ENCODE measurements around a stretch of chr4.

DNA sequence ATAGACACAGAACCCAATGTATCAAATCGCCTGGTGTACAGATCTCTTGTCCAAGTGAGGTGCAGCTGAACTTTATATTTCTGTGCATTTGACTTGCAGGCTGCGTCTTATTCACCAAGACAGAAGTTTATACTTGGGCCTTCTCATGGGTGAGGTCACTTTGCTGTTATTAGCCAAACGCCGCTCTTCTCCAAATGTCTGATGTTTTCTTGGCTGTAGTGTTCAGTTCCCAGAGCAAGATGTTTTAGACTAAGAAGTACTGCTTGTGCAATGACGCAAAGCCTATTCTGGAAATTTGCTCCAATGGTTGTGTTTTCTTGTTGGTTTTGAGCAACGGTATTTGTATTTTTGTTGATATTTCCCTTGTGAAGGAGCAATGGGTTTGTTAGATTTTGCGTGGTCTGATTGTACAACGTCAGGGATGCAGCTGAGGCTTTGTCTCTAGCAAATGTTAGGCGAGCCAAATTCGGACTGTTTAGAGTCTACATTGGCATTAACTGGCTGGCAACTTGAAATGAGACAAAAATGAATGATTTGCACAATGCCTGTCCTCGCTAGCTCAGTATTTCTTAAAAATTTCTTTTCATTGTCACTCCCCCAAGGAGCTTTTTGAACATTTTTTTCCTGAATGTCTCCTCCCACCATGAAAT lies 11.4 kb upstream of the SPARCL1 start:
- RRBS: no CpG with 5 or more reads among the region's 11 CpGs

GRCh38 chr4:87677551-87678141 lies 27.6 kb downstream of the DMP1 start:
- RRBS: no CpG with 5 or more reads among the region's 8 CpGs

DNA sequence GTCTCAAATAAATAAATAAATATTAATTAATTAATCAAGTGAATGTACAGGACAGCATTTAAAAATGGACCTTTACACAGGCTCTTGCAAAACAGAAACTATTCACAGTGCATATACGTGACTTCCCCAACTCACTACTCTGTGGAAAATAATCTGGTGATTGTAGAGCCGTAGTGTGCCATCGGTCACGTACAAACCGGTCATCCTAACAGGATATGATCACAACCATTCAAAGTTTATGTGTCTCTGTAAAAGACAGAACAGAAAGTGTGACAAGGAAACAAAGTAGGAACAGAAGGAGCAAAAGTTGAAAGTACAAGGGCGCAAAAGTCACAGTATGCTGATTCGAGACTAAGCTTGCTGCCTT lies 18.5 kb downstream of the MEPE start:
- RRBS: no CpG with 5 or more reads among the region's 7 CpGs

DNA sequence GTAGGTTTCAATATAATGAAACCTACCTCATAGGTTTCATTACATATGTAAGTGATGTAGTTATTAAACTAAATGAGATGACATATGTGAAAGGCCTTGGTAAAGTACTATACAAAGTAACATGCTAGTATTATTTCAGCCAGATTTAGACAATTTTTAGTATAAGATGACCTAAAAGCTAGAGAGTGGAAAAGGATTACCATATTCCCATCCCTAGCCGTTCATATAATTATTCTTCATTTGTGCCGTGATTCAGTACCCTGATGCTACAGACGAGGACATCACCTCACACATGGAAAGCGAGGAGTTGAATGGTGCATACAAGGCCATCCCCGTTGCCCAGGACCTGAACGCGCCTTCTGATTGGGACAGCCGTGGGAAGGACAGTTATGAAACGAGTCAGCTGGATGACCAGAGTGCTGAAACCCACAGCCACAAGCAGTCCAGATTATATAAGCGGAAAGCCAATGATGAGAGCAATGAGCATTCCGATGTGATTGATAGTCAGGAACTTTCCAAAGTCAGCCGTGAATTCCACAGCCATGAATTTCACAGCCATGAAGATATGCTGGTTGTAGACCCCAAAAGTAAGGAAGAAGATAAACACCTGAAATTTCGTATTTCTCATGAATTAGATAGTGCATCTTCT lies 6.8 kb downstream of the SPP1 start:
- RRBS: no CpG with 5 or more reads among the region's 13 CpGs

- RRBS: no CpG with 5 or more reads among the region's 18 CpGs
Observed at GRCh38 chr4:88230753-88231969, 53.2 kb downstream of the PPM1K start.

DNA sequence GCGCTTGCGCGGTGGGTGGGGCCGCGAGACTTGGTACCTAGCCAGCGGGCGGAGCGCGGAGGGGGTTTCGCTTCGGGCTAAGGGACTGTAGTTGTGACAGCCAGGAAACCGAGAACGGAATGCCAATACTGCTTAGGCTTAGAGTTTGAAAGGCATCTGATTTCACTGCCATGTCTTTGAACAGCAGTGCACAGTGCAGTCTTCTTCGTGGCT lies 388 bp upstream of the PPM1K start:
- RRBS: no CpG with 5 or more reads among the region's 14 CpGs

GRCh38 chr4:88382538-88383195 lies 4.0 kb downstream of the HERC6 start:
- RRBS: no CpG with 5 or more reads among the region's 2 CpGs

DNA sequence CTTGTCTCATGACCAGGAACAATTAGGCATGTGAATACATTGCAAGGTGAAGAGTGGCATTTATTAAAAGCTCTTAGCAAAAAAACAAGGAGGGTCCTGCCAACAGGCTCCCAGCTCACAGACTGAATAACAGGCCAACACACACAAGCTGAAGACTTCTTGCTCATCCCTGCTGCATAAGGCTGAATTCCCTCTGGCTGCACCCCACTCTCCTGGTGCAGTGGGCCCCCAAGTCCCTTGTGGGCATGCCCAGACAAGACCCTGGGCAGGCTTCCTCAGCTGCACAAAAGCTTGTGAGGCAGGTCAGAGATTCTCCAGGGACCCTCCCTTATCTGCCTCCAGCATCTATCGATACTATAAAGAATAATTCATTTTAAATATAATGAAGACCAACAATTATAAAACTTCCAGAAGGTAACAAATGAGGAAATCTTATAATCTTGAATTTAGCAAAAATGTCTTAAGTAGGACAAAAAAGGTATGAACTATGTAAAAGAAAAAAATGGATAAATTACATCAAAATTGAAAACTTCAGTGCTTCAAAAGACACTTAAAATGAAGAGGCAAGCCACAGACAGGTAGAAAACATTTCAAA lies 1.6 kb upstream of the HERC5 start:
- RRBS: no CpG with 5 or more reads among the region's 1 CpG

DNA sequence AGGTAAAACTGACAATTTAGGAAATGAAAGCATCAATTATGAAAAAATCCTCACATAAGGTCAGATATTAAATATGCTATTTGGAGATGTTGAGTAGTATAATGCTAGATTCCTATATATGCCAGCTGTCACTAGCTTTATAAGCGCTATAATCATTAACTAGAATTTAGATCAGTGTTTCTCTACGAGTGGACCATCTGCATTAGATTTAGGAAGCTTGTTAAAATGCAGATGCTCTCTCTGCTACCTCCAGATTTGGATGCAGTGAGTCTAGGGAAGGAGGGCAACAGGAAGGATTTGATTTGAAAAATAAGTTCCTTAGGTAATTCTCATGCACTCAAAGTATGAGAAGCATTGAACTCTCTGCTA lies 122.8 kb upstream of the NAP1L5 start:
- RRBS: no CpG with 5 or more reads among the region's 2 CpGs

GRCh38 chr4:88826717-88827309 lies 129.2 kb upstream of the NAP1L5 start:
- RRBS: no CpG with 5 or more reads among the region's 5 CpGs

DNA sequence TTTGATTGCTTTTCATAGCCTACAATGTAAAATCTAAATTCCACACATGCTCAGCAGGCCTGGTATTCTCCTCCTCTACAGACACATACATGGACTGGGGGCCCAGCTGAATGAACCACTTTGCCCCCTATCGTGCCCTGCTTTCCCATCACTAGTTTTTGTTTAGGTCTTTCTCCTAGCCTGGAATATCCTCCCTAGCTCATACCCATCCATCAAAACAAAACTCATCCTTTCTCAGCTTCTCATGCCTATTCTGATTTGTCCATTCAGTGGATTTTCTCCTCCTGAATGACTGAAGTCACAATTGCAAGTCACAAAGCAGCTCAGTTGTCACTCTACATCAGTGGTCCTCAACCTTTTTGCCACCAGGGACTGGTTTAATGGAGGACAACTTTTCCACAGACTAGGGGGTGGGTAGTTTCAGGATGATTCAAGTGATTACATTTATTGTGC lies 137.5 kb upstream of the NAP1L5 start:
- RRBS: no CpG with 5 or more reads among the region's 1 CpG

GRCh38 chr4:88870038-88870450 lies 172.4 kb upstream of the NAP1L5 start:
- RRBS: no CpG with 5 or more reads among the region's 7 CpGs

DNA sequence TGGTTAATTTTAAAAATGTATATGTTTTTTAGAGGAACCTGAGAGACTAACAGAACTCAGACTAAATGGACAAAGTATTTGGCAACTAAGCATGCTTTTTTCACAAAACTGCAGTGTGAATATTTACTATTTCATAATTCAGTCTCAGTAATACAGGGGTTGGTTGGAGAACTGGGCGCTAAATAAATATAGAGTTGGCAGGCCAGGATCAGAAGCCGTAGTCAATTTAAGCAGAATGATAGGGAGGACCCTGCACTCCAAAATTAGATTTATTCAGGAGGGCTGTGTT lies 5.8 kb downstream of the TIGD2 start:
- RRBS: no CpG with 5 or more reads among the region's 2 CpGs

- RRBS: no CpG with 5 or more reads among the region's 2 CpGs
Observed at GRCh38 chr4:89134903-89135260, 23.5 kb downstream of the TIGD2 start.

DNA sequence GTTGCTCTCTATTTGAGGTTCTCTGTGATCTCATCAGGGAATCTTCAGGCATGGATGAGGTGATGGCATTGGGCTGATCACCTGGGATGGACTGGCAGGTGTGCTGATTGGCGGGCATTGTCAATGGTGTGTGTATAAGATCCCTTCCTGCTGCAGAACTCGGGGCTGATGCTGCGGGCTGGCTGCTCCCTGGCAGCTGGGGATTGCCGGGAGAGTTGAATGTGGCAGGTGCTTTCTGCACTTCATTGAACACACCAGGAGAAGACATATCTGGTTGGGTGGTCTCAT lies 58.0 kb downstream of the GPRIN3 start:
- RRBS: no CpG with 5 or more reads among the region's 4 CpGs

GRCh38 chr4:89283648-89284198 lies 23.9 kb downstream of the GPRIN3 start:
- RRBS: no CpG with 5 or more reads among the region's 4 CpGs

DNA sequence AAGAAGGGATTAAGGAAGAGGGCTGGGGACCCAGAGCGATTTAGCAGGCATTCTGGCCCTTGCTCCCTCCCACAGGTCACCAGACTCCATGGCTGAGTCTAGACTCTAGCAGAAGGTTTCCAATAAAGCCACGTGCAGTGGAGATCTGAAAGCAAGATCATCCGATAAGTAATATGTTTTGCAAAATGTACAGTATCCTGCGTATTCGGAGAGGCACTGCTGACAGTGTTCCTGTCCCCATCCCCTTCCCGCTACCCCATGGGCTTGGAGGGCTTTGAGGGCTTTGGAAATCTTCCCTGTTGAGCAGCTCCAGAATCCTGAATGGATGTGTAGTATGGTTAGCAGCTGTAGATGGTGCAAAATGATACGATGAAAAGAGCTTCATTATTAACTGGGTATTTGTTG lies 608 bp upstream of the GPRIN3 start:
- RRBS: no CpG with 5 or more reads among the region's 7 CpGs

DNA sequence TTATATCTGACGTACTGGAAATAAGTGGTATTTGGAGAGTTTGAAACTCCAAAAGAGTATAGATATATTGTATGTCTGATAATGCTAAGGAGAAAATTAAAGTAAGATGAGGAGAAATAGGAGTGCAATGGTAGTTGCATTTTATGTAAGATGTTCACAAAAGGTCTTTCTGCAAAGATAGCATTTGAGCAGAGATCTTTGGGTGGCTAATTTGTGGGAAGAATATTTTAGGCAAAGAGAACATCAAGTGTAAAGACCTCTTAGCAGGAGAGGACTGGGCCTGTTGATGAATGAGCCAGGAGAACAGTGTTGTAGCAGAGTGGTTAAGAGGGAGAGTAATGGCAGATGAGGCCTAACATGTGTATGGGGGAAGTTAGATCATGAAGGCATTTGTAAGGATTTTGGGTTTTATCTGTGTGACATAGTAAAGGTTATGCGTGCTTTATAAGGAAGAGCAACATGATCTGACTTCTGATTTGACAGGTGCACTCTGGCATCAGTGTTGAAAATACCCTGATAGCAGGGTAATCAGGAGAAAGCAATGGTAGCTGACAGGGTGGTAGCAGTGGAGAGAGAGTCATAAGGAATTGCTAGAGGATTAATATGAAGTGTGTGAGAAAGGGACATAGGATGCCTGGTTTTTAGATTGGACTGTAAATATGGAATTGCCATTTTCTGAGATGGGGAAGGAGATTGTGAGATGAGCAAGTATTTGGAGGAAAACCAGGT lies 85.6 kb downstream of the CCSER1 start:
- RRBS: no CpG with 5 or more reads among the region's 2 CpGs

DNA sequence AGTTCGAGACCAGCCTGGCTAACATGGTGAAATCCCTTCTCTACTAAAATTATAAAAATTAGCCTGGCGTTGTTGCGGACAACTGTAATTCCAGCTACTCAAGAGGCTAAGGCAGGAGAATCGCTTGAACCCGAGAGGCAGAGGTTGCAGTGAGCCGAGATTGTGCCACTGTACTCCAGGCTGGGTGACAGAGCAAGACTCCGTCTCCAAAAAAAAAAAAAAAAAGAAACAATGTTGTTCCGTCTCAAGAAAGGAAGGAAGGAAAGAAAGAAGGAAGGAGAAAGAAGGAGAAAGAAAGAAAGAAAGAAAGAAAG lies 805.4 kb downstream of the CCSER1 start:
- RRBS: no CpG with 5 or more reads among the region's 8 CpGs